Ovary (tissue), 7 donors: Measurements from ENCODE around the genes HOXC10 and GPR84.

DNA sequence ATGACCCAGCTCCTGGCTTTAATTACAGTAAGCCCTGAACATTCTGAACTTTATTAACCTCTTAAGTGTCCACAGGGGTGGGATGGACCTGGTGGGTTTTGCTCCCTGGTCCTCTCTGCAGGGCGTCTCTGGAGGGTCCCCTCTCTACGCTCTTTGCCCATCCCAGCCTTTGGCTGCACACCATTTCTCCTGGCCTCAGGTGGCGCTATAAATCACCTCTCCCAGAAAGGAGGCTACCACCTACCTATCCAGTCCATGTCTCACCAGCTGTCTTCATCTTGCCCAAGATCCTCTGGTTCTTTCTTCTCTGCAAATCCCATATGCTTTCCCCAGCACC is 28.3 kb upstream of the CALCOCO1 start:
- PRO-cap, 7 experiments: no peak in any of the 7 experiments
- RAMPAGE, long total RNA, 2 experiments: no peak in any of the 2 experiments

DNA sequence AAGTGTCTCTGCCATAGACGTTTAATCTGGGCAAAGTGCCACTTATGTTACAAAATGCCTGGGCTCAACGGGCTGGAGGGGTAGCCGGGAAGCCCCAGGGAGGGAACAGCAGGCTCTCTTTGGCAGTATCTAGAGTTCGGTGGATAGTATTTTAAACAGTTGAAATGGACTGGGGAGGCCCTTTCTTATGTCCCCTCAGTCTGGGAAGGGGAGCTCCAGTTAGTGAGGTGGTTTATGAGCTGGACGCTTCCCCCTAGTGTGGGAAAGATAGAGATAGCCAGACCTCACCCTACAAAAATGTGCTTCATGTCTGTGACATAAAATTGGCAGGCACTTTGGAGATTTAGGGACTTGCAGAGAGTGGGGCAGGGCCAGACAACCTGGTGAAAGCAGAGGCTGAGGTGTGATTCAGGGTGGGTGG is 5.4 kb upstream of the HOXC11 start:
- PRO-cap, 7 experiments: no peak in any of the 7 experiments
- RAMPAGE, long total RNA, 2 experiments: no peak in any of the 2 experiments

GRCh38 chr12:53976392-53976876 is 3.5 kb downstream of the HOXC11 start:
- PRO-cap, 7 experiments: no peak in any of the 7 experiments
- RAMPAGE, long total RNA, 2 experiments: no peak in any of the 2 experiments

GRCh38 chr12:53984929-53986066 is at the start of gene HOXC10:
Gene HOXC10, plus strand, starts transcription at chr12:53985146.
- PRO-cap, 7 experiments: peak in 5 of 7 experiments; most common plus-strand start chr12:53985093 (in 4); most common minus-strand start chr12:53984963 (in 2)
- RAMPAGE, long total RNA, 2 experiments: start-site peak on the plus strand in 1 of 2 experiments, at chr12:53985146-53985190 at its widest, 23 reads per replicate

GRCh38 chr12:53995247-53996219 is 4.4 kb upstream of the HOXC9 start:
- PRO-cap, 7 experiments: peak in 7 of 7 experiments; most common plus-strand start chr12:53995687 (in 3); most common minus-strand start chr12:53995608 (in 5)
- RAMPAGE, long total RNA, 2 experiments: no peak in any of the 2 experiments

GRCh38 chr12:54021589-54022256 is 6.5 kb upstream of the HOXC6 start:
- PRO-cap, 7 experiments: peak in 7 of 7 experiments; most common plus-strand start chr12:54021947 (in 4); most common minus-strand start chr12:54021764 (in 7)
- RAMPAGE, long total RNA, 2 experiments: no peak in any of the 2 experiments

GRCh38 chr12:54025426-54026052 is 2.7 kb upstream of the HOXC6 start:
- PRO-cap, 7 experiments: peak in 4 of 7 experiments; most common plus-strand start chr12:54025714 (in 4); most common minus-strand start chr12:54025641 (in 3)
- RAMPAGE, long total RNA, 2 experiments: no peak in any of the 2 experiments

GRCh38 chr12:54037359-54038593 is 4.9 kb downstream of the HOXC5 start:
- PRO-cap, 7 experiments: peak in 2 of 7 experiments; most common plus-strand start chr12:54038131 (in 1); most common minus-strand start chr12:54038226 (in 1)
- RAMPAGE, long total RNA, 2 experiments: no peak in any of the 2 experiments

DNA sequence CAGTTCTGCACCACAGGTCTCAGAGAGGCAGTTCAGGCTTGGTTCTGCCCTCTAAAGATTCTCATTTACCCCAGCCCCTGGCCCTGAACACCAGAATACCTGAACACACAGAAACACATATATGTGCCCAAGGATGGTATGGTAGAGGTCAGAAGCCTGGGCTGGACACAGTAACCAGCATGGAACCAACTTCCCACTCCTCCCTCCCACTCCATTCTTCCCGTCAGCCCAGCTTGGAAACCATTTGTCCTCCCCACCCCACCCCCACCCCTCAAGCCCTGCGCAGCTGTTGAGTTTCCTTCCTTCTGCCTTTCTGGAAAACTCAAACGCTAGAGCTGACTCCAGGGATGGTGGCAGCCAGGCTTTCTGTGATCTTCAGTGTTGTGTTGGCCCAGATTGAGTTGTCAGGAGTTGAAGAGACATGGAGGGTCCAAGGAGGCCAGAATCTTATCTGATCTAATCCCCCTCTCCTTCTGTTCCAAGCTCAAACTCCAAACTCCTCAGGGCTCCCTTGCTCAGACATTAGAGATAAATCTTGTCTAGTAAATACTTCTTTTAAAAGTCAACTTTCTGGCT is 10.2 kb upstream of the HOXC4 start:
- PRO-cap, 7 experiments: peak in 4 of 7 experiments; most common plus-strand start position 325 of the sequence (in 3)
- RAMPAGE, long total RNA, 2 experiments: no peak in any of the 2 experiments

- PRO-cap, 7 experiments: no peak in any of the 7 experiments
- RAMPAGE, long total RNA, 2 experiments: start-site peak on the plus strand in 1 of 2 experiments, at chr12:54132003-54132609 at its widest, 13 reads per replicate
These were observed 56.5 kb downstream of the SMUG1 start for GRCh38 chr12:54131906-54133027.

DNA sequence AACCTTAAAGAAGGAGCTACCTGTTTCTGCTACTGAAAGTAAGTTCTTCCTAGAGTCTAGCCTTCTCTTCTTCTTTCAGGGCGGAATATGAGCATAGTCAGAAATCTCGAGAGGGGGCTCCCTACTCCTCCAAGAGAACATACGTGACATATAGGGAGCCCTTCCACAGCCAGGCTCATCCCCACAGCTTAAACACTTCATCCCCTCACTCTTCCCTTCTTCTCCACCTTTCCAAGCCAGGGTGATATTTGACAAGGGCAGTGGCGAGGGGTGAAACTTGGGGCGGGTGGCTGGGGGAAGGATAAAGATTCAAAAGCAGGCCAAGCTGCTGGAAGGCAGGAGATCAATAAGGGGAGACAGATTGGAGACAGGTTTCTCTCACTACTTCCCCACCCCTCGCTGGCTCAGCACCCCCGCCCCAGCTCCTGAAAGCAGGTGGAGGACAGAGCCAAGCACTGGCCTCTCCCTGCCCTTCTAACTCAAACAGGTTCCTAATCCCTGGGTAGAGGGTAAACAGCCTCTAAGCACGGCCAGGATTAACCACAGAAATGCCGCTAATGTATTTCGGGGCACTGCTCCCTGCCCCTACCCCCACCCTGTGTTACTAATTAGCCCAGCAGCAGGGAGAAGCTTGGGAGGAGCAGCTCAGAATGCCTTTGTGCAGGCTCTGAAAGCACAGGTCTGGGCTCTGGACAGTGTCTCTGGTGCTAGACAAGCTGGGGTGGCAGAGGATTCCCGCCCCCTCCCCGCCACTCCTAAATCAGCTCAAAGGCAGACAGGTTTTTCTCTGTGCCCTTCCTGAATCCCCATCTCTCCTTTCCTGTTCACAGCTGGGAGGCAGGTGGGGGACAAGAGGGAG is 53.3 kb downstream of the SMUG1 start:
- PRO-cap, 7 experiments: no peak in any of the 7 experiments
- RAMPAGE, long total RNA, 2 experiments: no peak in any of the 2 experiments

- PRO-cap, 7 experiments: no peak in any of the 7 experiments
- RAMPAGE, long total RNA, 2 experiments: start-site peak on the minus strand in 1 of 2 experiments, at chr12:54175317-54175323 at its widest, 5 reads per replicate
These were observed 13.8 kb downstream of the SMUG1 start for GRCh38 chr12:54174848-54175545.

DNA sequence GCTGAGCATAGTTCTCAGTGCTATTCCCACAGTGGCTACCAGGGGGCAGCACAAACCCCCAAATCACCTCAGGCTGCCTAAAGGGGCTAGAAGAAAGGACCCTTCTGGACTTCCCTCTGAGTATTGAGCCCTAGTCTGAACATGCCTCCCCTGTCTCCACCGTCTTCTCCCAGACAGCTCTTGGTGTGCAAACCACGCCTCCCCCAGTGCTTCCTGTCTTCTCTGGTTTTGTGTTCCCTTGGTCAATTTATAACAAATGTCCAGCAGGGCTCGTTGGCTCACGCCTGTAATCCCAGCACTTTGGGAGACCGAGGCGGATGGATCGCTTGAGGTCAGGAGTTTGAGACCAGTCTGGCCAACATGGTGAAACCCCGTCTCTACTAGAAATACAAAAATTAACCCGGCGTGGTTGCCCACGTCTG is 31.4 kb upstream of the SMUG1 start:
- PRO-cap, 7 experiments: no peak in any of the 7 experiments
- RAMPAGE, long total RNA, 2 experiments: no peak in any of the 2 experiments

- PRO-cap, 7 experiments: no peak in any of the 7 experiments
- RAMPAGE, long total RNA, 2 experiments: no peak in any of the 2 experiments
These were observed 8.3 kb downstream of the NFE2 start for GRCh38 chr12:54292369-54293117.

- PRO-cap, 7 experiments: no peak in any of the 7 experiments
- RAMPAGE, long total RNA, 2 experiments: no peak in any of the 2 experiments
These were observed 1.1 kb downstream of the NFE2 start for GRCh38 chr12:54299565-54300273.

GRCh38 chr12:54360540-54361197 is 3.6 kb downstream of the GPR84 start:
- PRO-cap, 7 experiments: no peak in any of the 7 experiments
- RAMPAGE, long total RNA, 2 experiments: no peak in any of the 2 experiments

- PRO-cap, 7 experiments: no peak in any of the 7 experiments
- RAMPAGE, long total RNA, 2 experiments: no peak in any of the 2 experiments
These were observed at the start of gene GPR84 for GRCh38 chr12:54364332-54364985. Gene GPR84, minus strand, starts transcription at chr12:54364486.

GRCh38 chr12:54379608-54380124 is 4.9 kb downstream of the ZNF385A start:
- PRO-cap, 7 experiments: peak in 7 of 7 experiments; most common minus-strand start chr12:54379743 (in 7)
- RAMPAGE, long total RNA, 2 experiments: no peak in any of the 2 experiments

GRCh38 chr12:54386349-54386848 is 1.9 kb upstream of the ZNF385A start:
- PRO-cap, 7 experiments: no peak in any of the 7 experiments
- RAMPAGE, long total RNA, 2 experiments: no peak in any of the 2 experiments

DNA sequence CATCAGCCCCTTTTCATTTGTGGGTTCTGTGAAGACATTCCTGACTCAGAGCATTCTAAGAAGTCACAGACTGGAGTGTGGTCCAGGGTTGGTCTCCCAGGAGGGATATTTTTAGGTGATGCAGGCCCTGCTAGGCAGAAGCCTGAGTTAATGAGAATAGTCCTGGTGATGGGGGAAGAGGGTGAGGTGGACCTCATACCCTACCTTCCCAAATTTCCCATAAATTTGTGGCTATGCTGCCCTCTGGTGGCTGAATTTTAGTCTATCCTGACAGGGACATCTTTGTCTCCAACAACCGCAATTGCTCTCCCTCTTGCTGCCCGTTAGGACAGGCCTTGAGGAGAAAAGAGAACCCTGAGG is 9.6 kb upstream of the ZNF385A start:
- PRO-cap, 7 experiments: no peak in any of the 7 experiments
- RAMPAGE, long total RNA, 2 experiments: no peak in any of the 2 experiments